Suprapubic skin (tissue), 4 donors: ENCODE measurements around a stretch of chr11.

DNA sequence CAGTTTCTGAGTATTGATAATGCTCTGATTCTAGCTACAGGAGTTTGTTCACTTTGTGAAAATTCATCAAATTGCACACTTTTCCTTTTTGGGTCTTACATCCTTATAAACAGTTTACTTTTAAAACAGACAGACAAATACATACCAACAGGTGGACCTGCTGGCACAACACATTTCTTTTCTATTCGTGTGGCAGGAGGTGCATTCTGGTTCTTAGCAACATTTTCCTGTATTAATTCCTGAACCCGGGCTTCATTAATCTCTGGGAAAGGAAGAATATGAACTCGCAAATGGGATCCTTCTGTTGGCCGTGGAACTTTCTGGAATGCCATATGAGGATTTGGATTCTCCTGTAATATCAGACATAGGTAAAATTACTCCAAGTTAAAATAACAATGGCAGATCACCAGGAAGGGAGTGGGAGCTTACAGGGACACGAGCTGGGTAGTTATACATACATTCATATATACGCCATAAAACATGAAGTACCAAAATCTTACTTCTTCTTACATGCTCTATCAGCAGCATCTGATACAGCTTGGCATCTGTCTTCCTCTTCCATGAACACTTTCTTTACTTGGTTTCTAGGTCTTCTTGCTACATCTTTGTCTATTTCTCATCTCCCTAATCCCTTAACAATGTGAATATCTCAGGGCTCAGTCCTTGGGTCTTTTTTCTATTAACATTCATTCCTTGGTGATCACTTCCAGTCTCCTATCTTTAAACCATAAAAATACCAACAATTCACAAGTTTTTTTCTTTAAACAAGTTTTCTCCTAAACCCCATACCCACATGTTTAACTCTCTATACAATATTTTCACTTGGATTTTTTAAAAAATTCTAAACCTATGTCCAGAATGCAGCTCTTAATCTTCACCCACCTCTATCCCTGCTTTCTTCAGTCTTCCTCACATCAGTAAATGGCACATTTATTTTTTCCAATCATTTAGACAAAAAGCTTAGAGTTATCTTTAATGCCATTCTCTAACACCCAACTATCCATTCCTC, 304.6 kb downstream of the SWAP70 start:
- PRO-cap = no peak
- RAMPAGE, long total RNA, 4 experiments = no peak in any of the 4 experiments

DNA sequence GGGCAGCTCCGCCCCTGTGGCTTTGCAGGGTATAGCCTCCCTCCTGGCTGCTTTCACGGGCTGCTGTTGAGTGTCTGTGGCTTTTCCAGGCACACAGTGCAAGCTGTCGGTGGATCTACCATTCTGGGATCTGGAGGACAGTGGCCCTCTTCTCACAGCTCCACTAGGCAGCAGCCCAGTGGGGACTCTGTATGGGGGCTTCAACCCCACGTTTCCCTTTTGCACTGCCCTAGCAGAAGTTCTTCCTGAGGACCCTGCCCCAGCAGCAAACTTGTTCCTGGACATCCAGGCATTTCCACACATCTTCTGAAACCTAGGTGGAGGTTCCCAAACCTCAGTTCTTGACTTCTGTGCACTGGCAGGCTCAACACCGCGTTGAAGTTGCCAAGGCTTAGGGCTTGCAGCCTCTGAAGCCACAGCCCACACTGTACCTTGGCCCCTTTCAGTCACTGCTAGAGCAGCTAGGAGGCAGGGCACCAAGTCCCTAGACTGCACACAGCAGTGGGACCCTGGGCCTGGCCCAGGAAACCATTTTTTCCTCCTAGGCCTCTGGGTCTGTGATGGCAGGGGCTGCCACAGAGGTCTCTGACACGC, 159.2 kb downstream of the SBF2 start:
- PRO-cap = no peak
- RAMPAGE, long total RNA, 4 experiments = no peak in any of the 4 experiments

GRCh38 chr11:10230544-10231379, 63.3 kb downstream of the SBF2 start:
- PRO-cap = no peak
- RAMPAGE, long total RNA, 4 experiments = no peak in any of the 4 experiments

DNA sequence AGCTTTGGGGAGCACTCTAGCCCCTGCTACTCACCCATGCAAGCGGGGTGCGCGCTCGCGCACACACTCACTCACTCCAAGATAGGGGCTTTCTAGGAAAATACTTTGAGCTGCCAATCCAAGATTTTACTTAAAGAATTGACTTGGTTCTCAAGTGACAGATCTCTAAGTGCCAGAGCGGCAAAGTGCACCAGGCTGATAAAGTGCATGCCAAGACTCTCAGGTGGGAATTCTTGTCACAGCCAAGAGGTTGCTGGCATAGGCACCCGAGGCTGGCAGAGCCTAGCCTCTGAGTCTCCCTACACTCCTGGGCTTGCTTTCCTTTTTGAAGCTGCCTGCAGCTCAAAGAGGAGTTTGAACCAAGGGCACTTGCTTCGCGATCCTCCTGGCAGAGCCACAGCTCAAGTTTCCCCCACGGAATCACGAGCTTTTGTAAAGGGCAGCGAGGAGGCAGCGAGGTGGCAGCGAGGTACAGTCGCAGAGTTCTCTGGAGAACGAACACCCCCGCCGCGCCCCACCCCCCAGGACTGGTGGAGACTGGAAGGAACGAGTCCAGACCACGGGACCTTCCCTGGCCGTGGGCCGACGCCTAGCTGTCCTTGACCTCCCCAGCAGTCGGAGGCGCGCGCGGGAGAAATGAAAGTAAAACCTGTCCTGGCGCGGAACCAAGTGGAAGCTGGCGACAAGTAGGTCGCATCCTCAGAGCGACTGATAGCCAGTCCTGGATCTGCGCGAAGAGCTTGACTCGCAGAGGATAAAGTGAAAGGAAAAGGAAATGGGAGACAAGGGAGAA, 2.4 kb upstream of the ADM start:
- PRO-cap = bidirectional peak, plus-strand start at position 712 of the sequence, minus-strand start at position 489 of the sequence
- RAMPAGE, long total RNA, 4 experiments = no peak in any of the 4 experiments

GRCh38 chr11:10322945-10323385, 18.1 kb downstream of the ADM start:
- PRO-cap = no peak
- RAMPAGE, long total RNA, 4 experiments = no peak in any of the 4 experiments

- PRO-cap = no peak
- RAMPAGE, long total RNA, 4 experiments = no peak in any of the 4 experiments
Observed at GRCh38 chr11:10350486-10350999, 45.7 kb downstream of the ADM start.

DNA sequence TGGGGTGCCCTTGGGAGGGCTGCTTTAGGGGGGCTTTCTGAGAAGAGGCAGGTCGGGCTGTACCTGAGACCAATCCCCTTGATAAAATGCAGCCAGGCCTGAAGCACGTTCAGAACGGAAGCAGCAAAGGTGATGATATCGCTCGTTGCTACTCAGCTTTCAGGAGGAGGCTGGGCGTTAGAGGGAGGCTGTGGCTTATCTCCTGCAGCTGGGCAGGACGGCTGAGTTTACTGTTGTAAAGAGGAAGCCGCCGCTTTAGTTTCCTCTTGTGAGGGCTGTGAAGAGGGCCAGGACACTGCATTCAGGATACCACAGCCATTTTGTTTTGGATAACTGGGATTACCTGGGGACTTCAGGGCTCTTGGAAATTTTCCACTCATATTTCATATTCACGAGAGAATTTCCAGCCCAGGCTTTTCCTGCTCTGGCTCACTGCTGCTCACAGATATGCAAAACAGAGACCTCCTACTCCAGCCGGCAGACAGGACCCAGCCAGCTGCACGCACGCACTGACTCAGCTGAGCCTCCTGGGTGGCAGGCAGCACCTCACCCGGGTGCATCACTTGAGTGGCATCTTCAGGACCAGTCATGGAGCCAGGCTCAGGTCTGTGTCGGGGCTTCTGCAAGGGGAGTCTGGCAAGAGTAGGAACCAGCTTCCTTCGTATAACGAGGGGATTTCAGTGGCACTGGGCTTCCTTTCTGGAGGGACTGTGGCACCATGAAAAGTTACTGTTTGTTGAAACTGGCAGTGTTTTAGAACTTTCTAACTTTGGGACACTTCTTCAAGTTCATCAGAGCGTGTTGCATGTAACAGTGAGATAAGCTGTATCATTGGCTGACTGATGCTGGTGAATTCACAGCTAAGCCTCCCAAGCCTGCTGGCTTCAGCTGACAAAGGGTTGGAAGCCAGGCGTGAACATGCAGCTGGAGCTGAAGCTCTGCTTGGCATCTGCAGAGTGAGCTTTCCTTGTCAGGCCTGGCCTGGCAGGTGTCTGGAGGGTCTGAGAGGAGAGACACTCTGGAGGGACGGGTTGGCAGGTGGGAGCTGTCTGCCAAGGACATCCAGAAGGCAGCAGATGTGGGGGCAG, 1.1 kb downstream of the AMPD3 start:
- PRO-cap = bidirectional peak, plus-strand start at position 258 of the sequence, minus-strand start at position 90 of the sequence
- RAMPAGE, long total RNA, 4 experiments = start-site peak on the plus strand in 3 of 4 experiments, centred at positions 242 to 524 of the sequence, 18 to 33 reads per replicate

GRCh38 chr11:10458828-10459948, 4.1 kb downstream of the AMPD3 start:
- PRO-cap = no peak
- RAMPAGE, long total RNA, 4 experiments = no peak in any of the 4 experiments

- PRO-cap = no peak
- RAMPAGE, long total RNA, 4 experiments = no peak in any of the 4 experiments
Observed at GRCh38 chr11:10461391-10461885, 6.4 kb downstream of the AMPD3 start.

DNA sequence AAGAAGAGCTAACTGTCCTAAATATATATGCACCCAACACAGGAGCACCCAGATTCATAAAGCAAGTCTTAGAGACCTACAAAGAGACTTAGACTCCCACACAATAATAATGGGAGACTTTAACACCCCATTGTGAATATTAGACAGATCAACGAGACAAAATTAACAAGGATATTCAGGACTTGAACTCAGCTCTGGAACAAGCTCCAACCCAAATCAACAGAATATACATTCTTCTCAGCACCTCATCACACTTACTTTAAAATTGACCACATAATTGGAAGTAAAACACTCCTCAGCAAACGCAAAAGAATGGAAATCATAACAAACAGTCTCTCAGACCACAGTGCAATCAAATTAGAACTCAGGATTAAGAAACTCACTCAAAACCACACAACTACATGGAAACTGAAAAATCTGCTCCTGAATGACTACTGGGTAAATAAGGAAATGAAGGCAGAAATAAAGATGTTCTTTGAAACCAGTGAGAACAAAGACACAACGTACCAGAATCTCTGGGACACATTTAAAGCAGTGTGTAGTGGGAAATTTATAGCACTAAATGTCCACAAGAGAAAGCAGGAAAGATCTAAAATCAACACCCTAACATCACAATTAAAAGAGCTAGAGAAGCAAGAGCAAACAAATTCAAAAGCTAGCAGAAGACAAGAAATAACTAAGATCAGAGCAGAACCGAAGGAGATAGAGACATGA, 13.6 kb downstream of the AMPD3 start:
- PRO-cap = no peak
- RAMPAGE, long total RNA, 4 experiments = start-site peak on the plus strand in 1 of 4 experiments, centred at position 477 of the sequence, 5 reads per replicate

DNA sequence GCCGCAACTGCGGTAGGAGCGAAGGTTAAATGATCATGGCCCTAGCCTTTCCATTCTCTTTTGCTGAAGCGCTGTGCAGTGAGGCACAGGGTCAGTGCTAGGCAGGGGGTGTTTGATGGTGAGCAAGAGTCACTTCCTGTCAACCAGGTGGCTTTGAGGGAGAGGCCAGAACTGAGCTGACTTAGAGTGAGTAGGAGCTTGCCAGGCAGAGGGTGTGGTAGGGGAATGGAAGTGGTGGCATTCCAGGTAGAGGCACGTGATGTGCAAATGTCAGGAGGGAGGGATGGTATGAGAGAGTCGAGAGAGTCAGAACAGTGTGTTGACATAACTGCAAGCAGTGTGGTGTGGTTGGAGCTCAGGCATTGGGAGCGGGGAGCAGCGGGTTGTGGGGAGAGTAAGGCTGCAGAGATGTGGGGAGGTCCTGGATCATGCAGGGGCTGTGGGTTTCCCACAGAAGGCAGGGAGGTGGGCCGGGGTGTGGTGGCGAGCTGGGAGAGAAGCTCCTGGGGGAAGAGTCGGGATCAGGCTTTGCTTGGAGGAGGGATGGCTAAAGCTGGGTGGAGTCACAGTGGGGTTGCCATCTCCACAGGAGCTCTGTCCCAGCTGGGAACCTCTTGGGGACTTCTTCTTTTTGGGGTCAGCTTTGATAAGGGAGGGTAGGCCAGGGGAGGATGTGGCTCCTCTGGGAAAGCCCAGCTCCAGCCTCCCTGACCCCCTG, 33.3 kb downstream of the AMPD3 start:
- PRO-cap = bidirectional peak, plus-strand start at position 342 of the sequence, minus-strand start at position 62 of the sequence; unidirectional peak, plus-strand start at position 453 of the sequence
- RAMPAGE, long total RNA, 4 experiments = no peak in any of the 4 experiments

DNA sequence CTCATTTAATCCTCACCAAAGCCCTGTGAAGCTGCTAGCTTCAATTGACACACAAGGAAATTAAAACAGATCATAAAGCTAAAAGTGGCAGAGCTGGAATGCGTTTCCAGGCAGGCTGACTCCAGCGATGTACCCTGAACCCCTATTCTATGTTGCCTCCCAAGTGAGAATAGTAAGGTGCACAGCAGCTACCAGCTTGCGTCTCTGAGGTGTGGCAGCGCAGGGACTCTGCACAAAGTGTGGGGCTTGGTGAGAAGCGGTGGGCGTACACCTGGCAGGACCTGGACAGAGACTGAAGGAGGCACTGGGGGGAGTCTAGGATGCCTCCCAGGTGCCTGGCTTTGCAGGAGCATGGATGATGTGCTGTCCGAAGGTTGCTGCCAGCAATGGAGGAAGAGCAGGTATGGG, 42.9 kb downstream of the AMPD3 start:
- PRO-cap = no peak
- RAMPAGE, long total RNA, 4 experiments = no peak in any of the 4 experiments

- PRO-cap = no peak
- RAMPAGE, long total RNA, 4 experiments = start-site peak on the minus strand in 1 of 4 experiments, at chr11:10509987-10509993 at its widest, 19 reads per replicate
Observed at GRCh38 chr11:10509844-10510568, 31.0 kb downstream of the RNF141 start.

DNA sequence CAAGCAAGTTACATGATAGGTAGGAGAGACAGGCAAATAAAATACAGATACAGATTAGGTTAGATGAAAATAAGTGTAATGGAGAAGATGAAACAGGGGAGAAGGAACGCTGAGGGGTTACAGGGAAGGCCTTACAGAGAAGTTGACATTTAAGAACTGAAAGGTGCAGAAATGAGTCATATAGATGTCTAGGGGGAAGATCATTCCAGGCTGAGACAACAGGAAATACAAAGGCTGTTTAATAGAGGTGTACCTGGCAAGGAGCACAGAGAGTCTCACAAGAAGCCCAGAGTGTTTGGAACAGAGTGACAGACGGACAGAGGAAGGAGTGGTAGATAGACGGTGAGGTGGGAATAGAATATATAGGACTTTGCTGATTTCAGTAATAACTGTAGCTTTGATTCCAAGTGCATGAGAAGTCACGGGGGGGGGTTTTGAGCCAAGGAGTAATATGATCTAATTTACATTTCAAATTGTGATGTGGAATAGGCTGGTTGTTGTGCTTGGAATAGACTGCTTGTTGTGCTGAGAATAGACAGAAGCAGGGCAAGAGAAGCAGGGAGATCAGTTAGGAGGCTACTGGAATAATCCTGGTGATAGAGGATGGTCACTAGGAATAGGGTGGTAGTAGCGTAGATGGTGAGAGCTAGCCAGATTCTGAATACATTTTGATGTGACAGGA, 13.6 kb downstream of the RNF141 start:
- PRO-cap = no peak
- RAMPAGE, long total RNA, 4 experiments = no peak in any of the 4 experiments

- PRO-cap = no peak
- RAMPAGE, long total RNA, 4 experiments = no peak in any of the 4 experiments
Observed at GRCh38 chr11:10564678-10565224, 3.7 kb downstream of the LYVE1 start.

GRCh38 chr11:10657334-10657970, 36.1 kb downstream of the IRAG1 start:
- PRO-cap = no peak
- RAMPAGE, long total RNA, 4 experiments = no peak in any of the 4 experiments

- PRO-cap = no peak
- RAMPAGE, long total RNA, 4 experiments = no peak in any of the 4 experiments
Observed at GRCh38 chr11:10669096-10669644, 24.4 kb downstream of the IRAG1 start.

- PRO-cap = no peak
- RAMPAGE, long total RNA, 4 experiments = no peak in any of the 4 experiments
Observed at GRCh38 chr11:10692102-10693352, 1.0 kb downstream of the IRAG1 start.

DNA sequence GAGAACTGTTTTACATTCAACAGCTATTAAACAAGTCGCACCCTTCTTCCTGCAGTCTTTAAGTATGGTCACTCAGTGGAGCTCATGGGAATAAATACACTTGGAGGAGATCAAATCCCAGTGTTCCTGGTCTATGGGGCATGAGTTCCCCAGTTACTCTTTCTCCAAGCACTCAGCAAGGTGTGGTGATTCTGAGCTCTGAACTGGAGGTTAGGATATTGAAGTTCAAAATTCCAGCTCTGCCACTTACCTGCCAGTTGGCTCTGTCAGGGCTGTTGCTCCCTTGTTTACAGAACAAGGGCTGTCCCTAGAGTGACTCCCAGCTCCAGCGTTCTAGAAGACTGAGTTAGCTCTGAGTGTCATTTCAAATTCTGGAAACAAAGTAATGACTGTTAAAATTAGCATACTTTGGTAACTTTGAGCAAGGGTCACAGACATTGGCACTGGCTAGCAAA, 69.6 kb upstream of the ZBED5 start:
- PRO-cap = no peak
- RAMPAGE, long total RNA, 4 experiments = no peak in any of the 4 experiments

DNA sequence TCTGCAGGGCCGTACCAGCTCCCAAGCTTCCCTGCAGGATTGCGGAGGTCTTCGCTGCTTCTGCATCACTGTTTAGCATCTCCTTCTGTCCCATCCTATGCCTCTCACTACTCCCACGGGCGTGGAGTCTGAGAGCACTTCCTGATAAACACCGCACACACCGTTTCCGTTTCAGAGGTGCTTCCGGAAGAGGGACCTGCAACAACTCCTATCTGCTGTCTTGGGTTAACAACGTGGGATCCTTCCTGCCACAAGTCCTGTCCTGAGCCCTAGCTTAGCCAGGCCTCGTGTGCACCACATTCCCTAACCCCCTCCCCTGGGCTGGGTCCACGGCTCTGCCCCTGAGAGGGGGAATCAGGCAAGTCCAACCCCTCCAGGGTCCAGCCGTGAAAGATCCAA, 196.6 kb downstream of the CSNK2A3 start:
- PRO-cap = no peak
- RAMPAGE, long total RNA, 4 experiments = no peak in any of the 4 experiments